Parotid gland (tissue), 1 donor: ENCODE measurements around a stretch of chr1.

GRCh38 chr1:204227862-204228467, 14.2 kb upstream of the GOLT1A start:
- PRO-cap: no peak

- PRO-cap: no peak
These were observed 40.3 kb upstream of the GOLT1A start for GRCh38 chr1:204253884-204254689.

DNA sequence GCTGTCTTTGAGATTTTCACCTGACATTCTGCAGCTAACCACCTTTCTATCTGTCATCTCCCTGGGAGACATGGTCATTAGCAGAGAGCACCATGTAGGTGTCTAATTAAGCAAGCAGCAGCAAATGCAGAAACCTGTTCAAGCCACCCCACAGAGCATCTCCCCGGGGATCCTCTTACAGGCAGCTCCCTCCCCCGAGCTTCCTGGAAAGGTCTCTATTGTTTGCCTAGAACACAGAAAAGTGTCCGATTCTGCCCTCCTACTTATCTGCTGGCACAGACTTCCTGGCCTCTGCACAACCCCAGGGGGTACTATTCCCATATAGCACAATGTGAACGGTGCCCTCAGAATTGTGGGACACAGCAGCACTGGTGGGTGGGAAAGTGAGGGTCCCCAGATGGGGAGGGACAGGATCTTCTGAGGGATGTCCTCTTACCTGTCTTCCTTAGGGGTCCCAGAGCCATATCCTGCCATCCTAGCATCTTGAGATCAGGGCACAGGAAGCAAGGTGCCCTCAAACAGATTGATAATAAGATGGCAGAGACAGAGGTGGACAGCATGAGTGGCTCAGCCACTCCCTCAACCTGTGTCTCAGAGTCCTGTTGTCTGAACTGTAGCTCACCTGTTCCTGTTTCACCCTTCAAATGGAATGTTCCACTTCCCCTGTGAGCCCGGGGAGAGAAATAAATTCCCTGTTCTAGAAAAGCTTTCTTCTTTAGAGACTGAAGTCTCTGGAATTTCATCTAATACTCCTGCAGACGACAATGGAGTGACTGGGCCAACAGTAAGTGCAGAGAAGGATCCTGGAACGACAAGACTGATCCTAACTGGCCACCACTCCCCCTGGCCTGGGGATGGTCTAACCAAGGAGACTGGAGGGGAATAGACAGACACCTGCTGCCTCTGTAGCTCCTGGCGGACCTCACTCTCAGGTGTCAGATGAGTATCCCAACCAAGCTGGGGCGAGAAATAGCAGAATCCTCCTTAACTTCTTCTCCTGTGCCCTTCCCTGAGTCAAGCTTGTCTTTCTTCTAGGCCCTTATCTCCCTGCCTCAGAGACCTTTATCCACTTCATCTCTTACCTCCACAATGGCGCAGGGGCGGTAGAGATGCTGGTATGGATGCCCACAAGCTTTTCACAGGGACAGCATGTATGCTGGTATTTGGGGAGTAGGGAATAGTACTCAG, 45.7 kb downstream of the PLEKHA6 start:
- PRO-cap: unidirectional peak, minus-strand start at position 593 of the sequence

GRCh38 chr1:204337575-204338256, 22.0 kb downstream of the PLEKHA6 start:
- PRO-cap: no peak

DNA sequence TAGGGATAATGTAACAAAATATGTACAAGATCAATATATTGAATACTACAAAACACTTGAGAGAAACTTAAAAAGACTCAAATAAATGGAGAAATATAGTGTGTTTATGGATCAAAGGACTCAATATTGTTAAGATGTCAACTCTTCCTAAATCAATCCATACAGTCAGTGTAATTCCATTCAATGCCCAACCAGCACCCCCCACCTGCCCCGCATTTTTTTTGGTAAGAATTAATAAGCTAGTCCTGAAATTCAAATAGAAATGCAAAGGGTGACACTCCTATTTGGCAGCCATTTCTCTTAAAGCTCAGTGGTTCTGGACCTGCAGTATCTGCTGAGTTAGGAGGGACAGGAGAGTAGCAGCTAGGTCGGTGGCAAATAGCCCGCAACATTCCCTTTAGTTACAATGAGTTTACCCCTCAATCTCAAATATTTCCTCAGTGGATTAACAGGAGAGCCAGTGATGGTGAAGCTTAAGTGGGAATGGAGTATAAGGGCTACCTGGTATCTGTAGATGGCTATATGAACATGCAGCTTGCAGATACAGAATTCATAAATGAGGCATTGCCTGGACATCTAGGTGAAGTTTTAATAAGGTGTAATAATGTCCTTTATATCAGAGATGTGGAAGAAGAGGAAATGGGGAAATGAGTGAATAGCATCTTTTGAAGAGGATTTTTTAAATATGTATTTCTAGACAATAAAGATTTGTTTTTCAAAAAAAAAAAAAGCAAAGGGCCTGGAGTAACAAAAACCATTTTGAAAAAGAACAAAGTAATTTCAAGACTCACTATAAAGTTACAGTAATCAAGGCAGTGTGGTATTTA, 17.3 kb downstream of the PPP1R15B start:
- PRO-cap: no peak

DNA sequence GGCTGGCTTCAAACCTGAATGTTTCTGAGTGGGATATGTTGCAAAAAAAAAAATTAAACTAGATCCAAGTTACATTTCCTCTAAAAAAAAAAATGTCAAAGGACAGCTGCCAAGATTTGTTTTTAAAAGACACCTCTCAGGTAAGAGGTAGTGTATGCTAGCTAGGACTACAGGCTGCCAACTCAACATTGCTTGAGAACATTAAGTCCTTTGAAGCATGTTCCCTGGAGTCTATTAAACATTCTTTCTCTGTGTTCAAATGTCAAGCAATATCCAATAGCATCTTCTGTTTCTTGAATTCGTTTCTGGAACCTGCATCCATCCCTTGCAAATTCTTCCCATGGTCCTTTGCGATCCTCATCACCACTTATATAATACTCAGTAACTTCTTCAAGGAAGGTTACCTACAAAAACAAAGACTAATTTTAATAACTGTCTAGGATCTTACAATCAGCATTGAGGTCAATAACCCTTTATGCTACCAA, 5.7 kb downstream of the PPP1R15B start:
- PRO-cap: no peak

DNA sequence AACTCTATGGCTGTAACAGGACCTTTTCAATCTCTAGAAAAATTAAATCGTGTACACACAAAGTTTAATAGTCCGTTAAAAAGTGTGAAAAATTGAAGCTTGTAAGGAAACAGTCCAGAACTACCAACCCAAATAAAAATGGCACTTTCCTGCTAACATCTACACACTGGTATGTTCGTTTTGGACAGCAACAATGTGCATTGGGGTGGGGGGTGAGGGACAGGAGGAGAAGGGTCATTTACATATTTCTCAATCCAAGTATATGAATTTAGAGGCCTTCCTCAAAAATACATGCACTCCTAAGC, 2.6 kb downstream of the PPP1R15B start:
- PRO-cap: no peak

DNA sequence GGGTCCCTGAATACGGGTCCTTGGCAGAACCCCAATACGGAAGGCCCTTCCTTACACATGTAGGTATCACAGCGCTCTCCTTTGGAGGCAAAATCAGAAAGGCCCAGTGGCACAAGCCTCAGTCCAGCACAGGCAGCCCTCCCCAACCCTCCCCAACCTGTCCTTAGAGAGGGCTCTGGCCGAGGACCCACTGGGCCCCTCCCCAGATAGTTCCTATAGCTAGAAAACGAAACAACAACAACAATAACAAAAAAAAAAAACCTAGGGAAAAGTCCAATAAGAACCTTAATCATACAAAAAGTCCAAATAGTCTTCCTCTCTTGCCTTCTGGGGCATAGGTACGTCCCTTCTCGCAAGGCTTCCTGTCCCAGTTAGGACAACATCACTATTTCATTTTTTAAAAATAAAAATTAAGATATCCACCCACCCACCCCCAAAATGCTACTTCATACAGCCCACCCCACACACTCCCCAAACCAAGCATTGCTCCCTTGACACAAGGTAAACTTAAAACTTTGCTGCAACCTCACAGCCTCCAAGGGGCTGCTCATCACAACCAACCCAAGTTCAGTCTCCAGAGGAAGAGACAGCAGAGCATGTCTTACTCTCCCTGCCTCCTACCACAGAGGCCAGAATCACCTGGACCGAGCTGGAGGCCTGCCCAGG, 12.6 kb upstream of the PPP1R15B start:
- PRO-cap: no peak

- PRO-cap: no peak
These were observed 36.9 kb upstream of the PPP1R15B start for GRCh38 chr1:204448455-204448967.

DNA sequence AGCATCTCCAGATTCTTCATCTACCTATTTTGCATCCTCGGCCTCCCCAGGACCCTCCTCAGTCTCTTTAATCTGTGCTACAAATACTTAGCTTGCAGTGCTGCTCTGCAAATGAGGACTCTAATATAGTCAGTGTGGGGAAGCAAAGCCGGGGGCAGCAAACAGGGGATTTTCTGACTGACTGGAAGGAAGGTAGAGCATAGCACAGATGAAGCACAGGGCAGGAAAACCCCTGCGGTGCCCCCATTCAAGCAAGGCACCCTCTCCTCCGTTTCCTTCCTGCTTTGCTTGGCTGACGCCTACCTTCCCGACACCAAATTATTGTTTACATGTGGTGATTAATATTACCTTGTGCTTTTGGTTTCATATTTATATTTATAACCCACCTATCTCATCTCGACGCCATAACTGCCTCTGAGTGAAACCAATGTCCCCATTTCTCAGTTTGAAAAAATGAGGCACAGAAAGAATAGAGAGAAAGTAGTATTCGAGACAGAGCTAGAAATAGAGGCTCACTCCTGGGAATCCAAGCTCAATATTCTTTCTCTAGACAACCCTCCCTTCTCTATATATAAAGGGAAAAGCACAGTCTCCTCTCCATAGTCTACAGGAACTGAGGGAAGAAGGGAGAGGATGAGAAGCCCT, 41.4 kb downstream of the PIK3C2B start:
- PRO-cap: no peak

- PRO-cap: no peak
These were observed 51.3 kb downstream of the MDM4 start for GRCh38 chr1:204567534-204567928.

GRCh38 chr1:204670567-204671585, 14.7 kb downstream of the LRRN2 start:
- PRO-cap: no peak

- PRO-cap: no peak
These were observed 1.0 kb downstream of the LRRN2 start for GRCh38 chr1:204684173-204685280.

- PRO-cap: no peak
These were observed 66.4 kb upstream of the LRRN2 start for GRCh38 chr1:204751869-204752315.

GRCh38 chr1:204813963-204814747, 14.3 kb upstream of the NFASC start:
- PRO-cap: no peak

DNA sequence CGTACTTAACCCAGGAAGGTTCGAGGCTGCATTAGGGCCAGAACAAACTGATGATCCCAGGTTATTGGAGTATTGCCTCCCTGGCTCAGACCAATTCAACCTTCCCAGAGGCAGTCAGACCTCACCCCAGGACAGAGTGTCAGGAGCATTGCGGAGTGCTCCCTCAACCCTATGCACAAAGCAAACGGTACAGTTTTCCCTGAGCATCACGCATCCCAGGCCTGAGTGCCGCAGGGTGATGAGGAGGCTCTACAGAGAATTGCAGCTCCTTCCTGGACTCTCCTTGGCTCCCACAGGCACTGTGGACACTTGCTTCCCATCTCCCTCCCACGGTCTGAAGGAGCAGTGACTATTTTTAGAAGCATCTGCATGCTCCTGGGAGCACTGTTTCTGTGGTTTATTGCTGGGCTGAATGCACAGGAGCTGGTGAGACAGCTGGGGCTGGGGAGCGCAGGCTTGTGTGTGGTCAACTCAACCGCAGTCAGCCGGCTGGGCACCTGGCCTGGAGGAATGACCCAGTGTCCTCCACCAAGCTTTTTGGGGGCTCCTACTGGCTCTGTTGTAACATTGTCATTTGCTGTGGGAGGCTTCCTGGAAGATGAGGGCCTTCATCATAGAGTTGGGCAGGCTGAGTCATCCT, 43.7 kb downstream of the NFASC start:
- PRO-cap: no peak

- PRO-cap: no peak
These were observed 12.4 kb upstream of the TMEM81 start for GRCh38 chr1:205096636-205097085.

- PRO-cap: no peak
These were observed 19.8 kb downstream of the TMCC2 start for GRCh38 chr1:205247319-205248072.

GRCh38 chr1:205374238-205375388, 17.9 kb upstream of the KLHDC8A start:
- PRO-cap: no peak

GRCh38 chr1:205449745-205451108, 5.6 kb downstream of the BLACAT1 start:
- PRO-cap: unidirectional peak, minus-strand start at chr1:205450066